Epithelial cell of prostate (primary cell): Measurements from ENCODE around the gene SLC52A3.

GRCh38 chr20:298862-299319, 1.5 kb downstream of the ZCCHC3 start:
- RRBS = no CpG with 5 or more reads among the region's 10 CpGs

- RRBS = no CpG with 5 or more reads among the region's 9 CpGs
Observed at GRCh38 chr20:300159-300952, 3.0 kb downstream of the ZCCHC3 start.

GRCh38 chr20:323945-325073, 1.0 kb upstream of the SOX12 start:
- RRBS = under 1% methylated on average over 18 of the region's 75 CpGs

DNA sequence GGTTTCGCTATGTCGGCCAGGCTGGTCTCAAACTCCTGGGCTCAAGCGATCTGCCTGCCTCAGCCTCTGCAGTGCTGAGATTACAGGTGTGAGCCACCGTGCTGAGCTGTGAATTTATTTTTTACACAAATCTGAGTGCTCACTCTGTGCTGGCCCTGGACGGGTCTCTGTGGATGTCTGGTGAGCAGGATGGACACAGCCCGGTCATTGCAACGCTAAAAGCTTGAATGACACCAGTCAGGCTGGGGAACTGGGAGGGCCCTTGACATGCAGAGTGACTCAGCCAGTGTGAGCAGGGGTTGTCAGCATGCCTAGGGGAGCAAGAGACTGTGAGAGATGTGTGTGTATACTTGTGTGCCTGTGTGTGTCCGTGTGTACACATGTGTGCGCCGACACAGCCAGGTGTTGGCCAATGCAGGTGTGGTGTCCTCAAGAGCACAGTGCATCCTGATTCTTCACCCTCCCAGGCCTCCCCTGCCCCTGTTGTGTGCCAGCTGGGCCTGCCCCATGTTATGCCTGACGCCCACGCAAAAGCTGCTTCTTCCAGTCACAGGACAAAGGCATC, 16.3 kb downstream of the NRSN2 start:
- RRBS = no CpG with 5 or more reads among the region's 12 CpGs

- RRBS = no CpG with 5 or more reads among the region's 4 CpGs
Observed at GRCh38 chr20:409043-409290, 868 bp downstream of the RBCK1 start.

DNA sequence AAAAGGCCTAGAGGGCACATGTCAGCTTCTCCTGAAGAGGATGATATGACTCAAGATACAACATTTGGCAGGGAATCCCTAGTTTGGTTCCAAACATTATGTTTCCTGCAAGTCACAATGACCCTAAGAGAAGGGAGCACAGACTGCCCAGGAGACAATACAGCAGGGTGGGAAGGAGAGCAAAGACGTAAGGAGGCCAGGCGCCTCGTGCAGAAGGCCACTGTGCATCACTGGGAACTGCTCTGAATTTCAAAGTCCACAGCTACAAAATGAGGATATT, 17.2 kb downstream of the TBC1D20 start:
- RRBS = no CpG with 5 or more reads among the region's 3 CpGs

DNA sequence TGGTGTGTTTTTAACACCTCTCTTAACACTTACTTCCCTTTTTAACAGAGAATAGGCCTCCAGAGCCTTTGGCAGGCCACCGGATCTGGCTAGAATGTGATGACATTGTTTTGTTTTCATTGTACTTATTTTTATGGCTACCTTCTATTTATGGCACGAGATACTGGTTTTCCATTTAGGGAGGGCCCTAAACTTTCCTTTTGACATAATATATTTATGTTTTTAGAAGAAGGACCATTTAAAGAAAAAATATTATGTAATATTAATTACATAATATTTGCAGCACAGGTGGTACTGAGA, 21.6 kb downstream of the TCF15 start:
- RRBS = no CpG with 5 or more reads among the region's 2 CpGs

DNA sequence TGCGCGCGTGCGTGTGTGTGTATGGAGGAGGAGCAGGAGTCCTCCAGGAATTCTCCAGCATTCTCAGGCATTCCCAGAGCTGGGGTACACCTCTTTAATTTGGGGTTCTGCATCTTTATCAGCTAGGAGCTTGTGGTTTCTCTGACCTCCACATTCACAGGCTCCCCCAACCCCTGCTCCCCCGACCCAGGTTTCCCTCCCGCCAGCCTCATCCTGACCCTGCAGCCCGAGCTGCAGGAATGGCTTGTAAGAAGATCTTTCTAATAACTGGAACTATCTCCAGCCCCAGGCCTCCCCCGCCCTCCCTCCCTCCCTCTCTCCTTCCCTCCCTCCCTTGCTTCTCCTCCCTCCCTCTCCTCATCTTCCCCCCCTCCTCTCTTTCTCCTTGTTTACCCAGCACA, 3.2 kb downstream of the SCRT2 start:
- RRBS = no CpG with 5 or more reads among the region's 8 CpGs

DNA sequence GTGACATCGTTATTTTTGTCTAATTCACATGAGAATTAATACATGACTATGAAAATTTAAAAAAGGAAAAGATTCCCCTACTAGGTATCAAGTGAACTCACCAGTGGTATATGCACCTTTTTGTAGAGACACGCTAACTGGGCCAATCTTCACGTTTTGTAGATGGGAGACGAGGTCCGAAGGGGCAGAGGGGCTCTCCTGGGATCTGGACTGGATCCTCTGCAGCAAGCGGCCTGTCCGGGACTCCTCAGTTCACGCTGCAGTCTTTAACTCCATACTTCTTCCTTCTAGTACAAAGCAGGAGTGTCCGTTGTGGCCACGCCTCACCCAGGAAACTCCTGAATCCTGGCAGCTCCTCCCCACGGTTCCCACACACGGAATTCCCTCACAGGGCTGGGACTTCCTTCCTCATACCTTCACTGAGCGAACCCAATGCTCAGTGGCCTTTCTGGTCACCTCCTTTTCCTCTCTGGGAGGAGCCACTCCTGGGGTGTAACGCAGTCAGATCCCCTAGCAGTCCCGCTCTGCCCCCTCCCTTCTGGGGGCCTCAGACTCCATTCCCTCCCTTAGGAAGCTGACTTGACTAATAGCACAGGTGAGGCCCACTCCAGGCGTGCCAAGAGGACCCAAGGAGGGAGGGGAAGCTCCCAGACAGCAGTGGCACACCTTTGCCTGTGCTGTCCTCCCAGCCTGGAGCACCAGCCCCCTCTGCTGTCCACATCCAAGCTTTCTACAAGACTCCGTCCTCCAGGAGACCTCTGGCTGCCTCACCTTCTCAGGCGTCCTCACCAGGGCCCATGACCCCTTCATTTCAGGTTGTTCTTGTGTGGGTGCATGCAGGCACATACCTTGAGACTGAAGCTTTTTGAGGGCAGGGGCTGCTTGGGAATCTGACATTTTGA, at the start of gene SLC52A3:
SLC52A3 (minus strand) TSS at position 305 of the 902 bp plus-strand sequence.
- RRBS = no CpG with 5 or more reads among the region's 18 CpGs

DNA sequence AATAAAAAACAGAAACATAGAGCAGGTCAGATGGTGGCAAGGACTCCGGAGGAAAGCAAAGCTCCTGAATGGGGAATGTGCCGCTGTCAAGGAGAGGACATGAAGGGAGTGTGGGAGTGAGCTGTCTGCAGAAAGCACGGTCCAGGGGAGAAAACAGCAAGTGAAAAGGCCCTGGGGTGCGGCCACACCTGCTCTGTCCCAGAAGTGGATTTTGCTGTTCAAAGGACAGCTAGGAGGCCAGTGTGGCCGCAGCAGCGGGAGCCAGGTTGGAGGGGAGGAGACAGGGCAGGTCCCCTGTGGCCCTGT, 4.4 kb upstream of the SLC52A3 start:
- RRBS = no CpG with 5 or more reads among the region's 6 CpGs

GRCh38 chr20:829557-830068, 3.9 kb upstream of the FAM110A start:
- RRBS = no CpG with 5 or more reads among the region's 4 CpGs

DNA sequence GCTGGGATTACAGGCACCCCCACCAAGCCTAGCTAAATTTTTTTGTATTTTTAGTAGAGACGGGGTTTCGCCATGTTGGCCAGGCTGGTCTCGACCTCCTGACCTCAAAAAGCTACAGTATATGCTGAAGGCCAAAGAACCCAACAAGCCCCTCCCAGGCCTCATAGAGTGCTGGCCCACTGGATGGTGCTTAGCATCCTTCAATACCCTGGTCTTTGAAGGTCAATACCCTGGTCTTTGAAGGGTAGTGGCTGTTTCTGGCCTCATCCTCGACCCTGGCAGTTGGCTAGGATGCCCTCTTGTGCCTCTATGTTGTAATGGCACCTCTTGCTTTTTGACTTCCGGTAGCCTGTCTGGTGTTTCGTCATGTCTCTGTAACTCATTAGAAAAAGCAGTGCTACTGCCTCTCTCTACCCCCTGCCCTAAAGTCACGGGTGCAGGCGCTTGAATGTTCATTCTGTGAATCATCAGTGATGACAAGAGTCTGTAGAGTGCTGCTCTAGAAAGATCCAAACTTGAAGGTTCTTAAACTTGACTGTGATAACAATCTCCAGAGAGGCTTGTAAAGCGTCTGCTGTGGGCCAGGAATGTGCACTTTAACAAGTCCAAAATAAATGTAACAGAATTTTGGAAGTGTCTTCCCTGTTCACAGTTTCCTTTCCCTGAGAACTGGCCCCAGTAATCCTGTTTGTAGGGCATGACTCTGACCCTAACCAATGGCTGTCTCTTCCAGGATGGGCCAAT, 28.3 kb downstream of the RSPO4 start:
- RRBS = no CpG with 5 or more reads among the region's 9 CpGs

DNA sequence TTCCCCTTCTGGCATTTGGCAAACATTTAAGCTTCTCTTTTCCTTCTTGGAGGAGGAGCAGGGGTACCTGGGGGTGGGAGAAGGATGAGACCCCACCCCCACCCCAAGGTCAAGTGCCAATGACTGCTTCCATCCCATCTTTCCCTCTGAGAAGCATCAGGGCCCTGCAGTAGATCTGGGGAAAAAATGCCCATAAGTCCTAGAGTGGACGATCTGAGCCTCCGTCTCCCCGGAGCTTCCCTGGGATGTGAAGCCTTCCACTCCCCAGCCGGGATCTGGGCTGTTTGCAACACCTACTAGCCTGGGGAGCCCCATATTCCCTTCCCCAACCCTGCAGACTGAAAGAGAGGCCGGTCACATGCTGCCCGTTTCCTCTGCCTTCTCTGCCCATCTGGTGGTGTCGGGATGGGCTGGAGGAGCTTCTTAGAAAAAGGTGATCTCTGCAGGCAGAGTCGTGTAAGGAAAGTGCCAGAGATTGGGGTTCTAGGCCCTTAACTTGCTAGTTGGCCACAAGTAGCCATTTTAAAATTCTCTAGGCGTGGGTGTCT, 1.0 kb downstream of the SNPH start:
- RRBS = 69% methylated on average over 2 of the region's 9 CpGs

DNA sequence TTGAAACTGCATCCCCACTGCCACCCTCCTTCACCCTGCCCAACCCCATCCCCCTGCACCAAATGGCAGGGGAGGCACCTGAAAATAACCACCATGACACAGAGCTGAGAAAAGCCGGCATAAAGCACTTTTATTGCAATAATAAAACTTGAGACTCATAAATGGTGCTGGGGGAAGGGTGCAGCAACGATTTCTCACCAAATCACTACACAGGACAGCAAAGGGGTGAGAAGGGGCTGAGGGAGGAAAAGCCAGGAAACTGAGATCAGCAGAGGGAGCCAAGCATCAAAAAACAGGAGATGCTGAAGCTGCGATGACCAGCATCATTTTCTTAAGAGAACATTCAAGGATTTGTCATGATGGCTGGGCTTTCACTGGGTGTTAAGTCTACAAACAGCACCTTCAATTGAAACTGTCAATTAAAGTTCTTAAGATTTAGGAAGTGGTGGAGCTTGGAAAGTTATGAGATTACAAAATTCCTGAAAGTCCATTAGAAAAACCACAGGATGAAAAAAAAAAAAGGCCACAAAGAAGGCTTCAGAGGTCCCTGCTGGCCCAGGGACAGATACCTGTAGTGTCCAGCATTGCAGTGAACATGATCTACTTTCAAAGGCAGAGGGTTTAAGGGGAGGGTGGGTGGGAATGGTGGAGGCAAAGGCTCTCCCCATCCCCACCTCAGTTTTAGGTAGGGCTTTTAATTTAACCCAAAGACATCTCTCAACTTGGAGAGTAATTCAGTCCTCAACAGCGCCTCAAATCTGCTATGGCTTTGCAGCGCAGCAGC, 23.8 kb downstream of the FKBP1A start:
- RRBS = no CpG with 5 or more reads among the region's 5 CpGs

GRCh38 chr20:1390952-1391557, 1.8 kb downstream of the FKBP1A start:
- RRBS = no CpG with 5 or more reads among the region's 10 CpGs

DNA sequence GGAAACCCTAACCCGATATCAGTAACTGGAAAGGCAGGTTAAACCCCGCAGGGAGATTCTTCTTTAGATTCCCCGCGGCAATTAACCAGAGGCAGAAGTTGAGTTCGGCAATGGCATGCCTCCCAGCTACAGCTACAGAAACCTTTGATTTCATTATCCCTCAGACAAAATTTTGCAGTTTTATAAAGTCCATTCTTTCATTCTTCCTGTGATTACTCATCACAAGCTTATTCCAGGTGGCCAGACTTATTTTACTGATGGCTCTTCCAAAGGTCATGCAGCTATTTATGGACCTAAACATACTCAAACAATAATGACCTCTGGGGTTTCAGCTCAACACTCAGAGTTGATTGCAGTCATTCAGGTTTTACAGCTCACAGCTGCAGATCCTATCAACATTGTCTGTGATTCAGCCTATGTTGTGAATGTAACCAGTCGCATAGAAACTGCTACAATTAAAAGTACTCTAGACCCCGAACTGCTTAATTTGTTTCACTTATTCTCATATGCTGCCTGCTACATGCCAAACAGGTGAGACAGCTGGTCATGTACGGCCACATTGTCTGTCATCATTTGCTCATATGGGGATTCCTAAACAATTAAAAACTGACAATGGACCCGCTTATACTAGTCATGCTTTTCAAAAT, 7.1 kb upstream of the FKBP1A start:
- RRBS = no CpG with 5 or more reads among the region's 9 CpGs

GRCh38 chr20:1467375-1468439, 1.1 kb upstream of the NSFL1C start:
- RRBS = no CpG with 5 or more reads among the region's 24 CpGs

DNA sequence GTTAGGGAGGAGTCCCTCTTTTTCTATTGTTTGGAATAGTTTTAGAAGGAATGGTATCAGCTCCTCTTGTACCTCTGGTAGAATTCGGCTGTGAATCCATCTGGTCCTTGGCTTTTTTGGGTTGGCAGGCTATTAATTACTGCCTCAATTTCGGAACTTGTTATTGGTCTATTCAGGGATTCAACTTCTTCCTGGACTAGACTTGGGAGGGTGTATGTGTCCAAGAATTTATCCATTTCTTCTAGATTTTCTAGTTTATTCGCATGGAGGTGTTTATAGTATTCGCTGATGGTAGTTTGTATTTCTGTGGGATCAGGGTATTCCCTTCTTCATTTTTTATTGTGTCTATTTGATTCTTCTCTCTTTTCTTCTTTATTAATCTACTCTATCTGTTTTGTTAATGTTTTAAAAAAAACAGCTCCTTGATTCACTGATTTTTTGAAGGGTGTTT, 14.3 kb downstream of the SIRPD start:
- RRBS = no CpG with 5 or more reads among the region's 4 CpGs

- RRBS = no CpG with 5 or more reads among the region's 3 CpGs
Observed at GRCh38 chr20:1686307-1686737, 28.7 kb upstream of the SIRPG start.